RPMI7951 (cell line): ENCODE measurements around a stretch of chr10.

DNA sequence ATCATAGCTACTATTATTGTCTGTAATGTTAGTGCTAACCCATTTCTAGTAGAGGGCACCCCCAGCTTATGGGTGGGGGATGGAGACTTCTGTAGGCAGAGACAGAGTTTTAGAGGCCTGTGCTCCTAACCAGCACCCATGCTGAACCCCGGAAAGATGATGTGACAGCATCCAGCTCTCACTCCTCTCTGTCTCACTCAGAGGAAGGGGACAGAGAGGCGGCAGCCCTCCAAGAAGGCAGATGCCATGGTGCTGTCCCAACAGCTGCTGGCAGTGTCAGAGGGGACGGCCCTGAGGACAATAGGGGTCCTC, 74.4 kb upstream of the PRLHR start:
- RAMPAGE, long total RNA: no peak

GRCh38 chr10:118832054-118832714, 77.4 kb upstream of the CACUL1 start:
- RAMPAGE, long total RNA: no peak

- RAMPAGE, long total RNA: no peak
These were observed 4.7 kb downstream of the NANOS1 start for GRCh38 chr10:119033900-119034854.

DNA sequence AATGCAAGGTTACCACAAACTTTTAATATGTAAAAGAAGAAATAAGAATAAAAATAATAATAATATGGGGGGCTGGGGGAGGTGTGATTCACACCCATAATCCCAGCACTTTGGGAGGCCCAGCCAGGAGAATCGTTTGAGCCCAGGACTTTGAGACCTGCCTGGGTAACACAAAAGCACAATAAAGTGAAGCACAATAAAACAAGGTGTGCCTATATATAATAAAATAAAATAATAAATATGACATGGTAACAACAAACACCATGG, 25.2 kb downstream of the EIF3A start:
- RAMPAGE, long total RNA: no peak

- RAMPAGE, long total RNA: no peak
These were observed 23.9 kb downstream of the EIF3A start for GRCh38 chr10:119056687-119057108.

DNA sequence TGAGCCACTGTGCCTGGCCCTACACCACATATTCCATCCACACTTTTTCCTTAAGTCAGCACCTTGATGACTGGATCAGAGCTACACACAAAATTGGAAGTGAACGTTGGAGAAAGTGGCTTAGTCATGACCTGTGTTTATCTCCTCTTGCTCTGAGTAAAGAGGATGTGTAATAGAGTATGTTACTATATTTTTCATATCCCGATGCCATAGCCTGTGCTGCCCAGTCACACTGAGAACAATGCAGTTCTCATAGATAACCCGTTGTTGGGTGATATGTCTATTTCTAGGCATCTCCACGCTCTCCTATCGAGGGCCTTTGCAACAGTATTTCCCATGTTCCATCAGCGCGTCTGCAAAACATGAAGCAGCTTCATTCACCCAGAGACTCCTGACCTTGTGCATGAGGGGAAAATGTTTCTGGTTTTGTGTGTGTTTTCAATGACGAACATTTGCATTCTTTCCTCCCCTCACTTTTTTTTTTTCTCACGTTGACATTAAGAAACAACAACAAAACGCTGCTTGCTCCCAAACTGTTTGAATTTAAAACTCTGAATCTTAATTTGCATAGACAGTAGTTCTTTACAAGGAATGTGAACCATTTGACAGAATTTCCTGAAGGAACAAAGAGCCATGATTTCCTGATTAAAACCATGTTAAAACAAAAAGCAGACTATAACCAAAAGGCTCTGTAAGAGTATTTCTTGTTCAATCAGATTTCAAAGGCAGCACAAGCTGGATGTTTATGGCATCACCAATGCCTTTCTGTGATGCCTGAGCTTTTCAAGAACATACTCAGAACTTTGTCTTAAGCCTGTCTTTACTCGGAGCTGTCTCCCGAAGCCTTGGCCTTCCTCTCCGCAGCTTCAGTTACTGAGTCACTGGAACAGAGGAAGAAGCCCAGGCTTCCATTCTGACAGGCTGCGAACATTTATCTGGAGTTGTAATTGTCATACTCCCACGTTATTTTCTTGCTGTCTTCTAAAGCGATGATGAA, 43.6 kb downstream of the GRK5 start:
- RAMPAGE, long total RNA: no peak

DNA sequence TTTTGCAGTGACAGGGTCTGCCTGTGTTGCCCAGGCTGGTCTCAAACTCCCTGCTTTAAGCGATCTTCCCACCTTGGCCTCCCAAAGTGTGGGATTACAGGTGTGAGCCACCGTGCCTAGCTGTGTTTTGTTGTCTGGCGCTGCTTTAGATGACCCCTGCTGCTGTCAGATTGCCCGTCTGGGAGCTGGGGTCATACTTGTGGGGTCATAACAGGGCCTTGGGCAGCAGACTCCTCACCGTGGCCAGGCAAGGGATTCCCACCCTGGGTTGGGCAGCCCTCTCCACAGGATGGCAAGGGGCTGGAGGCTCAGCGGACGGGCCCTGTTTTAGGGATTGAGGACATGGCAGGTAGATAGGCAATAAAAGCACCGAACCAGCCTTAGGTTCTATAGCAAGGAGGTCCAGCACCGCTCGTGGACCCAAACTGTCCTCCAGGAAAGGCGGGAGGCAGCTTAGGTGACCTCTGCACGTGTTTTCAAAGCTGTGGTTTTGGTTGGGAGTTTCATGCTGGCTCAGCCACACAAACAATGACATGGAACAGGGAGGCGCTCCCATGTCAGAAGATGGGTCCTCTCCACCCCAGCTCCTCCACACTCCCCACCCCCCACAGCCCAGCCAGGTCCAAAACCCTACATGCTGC, 60.0 kb downstream of the GRK5 start:
- RAMPAGE, long total RNA: no peak

DNA sequence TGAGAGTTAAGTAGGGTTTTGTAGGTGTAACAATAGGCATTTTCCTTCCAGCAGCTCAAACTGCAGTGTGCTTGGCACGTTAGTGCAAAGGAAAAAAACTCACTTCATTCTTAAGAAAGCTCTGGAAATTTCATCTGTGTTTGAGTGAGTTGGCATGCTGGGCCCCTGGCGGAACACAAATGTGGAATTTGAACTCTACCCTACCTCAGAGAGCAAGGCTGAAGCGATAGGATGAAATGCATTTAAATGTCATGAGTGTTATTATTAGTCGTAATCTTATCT, 63.3 kb downstream of the GRK5 start:
- RAMPAGE, long total RNA: no peak

GRCh38 chr10:119281363-119281937, 74.1 kb downstream of the GRK5 start:
- RAMPAGE, long total RNA: no peak

DNA sequence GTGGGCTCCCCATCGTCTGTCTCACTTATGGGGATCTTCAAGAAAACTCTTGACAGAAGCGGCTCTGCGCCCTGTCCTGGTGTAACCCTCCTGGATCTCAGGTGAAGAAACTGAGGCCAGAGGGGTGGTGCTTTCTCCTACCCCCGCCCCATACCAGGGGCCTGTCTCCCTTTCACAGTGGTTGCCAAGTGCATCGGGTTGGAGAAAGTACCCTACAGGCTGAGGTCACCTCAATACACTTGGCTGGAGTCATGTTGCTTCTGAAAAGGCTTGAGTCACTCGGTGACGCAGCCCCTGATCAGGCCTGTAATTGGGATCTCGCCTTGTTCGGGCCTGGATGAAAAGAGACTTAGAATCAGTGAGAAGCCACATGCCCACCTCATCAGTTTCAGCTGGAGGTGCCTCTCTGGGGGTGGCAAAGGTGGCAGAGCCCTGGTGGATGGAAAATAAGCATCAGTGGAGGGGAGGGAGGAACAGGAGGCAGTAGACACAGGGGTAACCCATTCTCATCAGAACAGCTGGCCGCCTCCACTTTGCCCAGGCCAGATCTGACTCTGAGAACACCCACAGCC, 107.7 kb downstream of the GRK5 start:
- RAMPAGE, long total RNA: no peak

- RAMPAGE, long total RNA: no peak
These were observed 136.4 kb downstream of the GRK5 start for GRCh38 chr10:119343659-119344192.

DNA sequence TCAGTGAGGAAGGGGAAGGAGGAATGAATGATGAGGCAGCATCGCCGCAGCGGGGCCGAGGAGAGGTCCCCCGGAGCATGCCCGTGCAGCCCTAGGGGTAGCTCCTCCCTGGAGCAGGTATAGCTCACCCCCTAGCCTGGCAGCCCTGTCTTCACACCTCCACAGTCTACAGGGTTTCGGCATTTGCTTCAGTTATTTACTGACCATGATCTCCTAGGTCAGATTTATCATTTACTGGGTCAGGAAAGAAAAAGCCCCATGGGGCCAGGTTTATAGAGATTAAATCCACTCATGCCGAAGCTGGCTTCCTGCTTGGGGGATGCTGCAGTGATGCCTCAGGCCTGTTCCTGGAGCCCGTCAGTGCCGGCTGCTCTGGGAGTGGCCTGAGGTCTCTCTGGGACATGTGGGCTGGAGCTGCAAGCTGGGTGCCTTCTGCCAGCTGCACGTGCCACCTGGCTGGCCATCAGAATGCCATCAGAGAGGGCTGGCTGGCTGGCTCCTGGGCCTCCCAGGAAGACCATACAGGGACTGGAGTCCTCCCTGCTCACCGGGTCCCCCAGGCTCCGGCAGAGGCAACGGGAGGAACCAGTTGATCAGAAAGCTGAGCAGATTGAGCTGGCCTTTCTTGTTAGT, 138.9 kb downstream of the GRK5 start:
- RAMPAGE, long total RNA: no peak

- RAMPAGE, long total RNA: no peak
These were observed 36.5 kb downstream of the RGS10 start for GRCh38 chr10:119505956-119506539.

GRCh38 chr10:119515415-119515836, 27.1 kb downstream of the RGS10 start:
- RAMPAGE, long total RNA: no peak

GRCh38 chr10:119544035-119544347, 1.5 kb upstream of the RGS10 start:
- RAMPAGE, long total RNA: no peak

DNA sequence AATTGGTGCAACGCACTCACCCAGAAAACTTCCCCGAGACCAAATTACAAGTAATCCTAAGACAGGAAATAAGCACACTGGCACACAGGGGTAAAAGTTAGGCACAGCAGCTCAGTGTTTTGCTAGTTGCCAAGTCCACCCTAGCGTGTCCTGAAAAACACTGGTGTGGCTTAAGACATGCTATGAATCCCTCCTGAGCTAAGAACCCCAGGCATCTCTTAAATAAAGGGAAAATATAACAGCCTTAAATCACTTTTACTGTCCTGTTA, 1.8 kb upstream of the RGS10 start:
- RAMPAGE, long total RNA: no peak

- RAMPAGE, long total RNA: no peak
These were observed 1.3 kb downstream of the TIAL1 start for GRCh38 chr10:119595438-119595797.

DNA sequence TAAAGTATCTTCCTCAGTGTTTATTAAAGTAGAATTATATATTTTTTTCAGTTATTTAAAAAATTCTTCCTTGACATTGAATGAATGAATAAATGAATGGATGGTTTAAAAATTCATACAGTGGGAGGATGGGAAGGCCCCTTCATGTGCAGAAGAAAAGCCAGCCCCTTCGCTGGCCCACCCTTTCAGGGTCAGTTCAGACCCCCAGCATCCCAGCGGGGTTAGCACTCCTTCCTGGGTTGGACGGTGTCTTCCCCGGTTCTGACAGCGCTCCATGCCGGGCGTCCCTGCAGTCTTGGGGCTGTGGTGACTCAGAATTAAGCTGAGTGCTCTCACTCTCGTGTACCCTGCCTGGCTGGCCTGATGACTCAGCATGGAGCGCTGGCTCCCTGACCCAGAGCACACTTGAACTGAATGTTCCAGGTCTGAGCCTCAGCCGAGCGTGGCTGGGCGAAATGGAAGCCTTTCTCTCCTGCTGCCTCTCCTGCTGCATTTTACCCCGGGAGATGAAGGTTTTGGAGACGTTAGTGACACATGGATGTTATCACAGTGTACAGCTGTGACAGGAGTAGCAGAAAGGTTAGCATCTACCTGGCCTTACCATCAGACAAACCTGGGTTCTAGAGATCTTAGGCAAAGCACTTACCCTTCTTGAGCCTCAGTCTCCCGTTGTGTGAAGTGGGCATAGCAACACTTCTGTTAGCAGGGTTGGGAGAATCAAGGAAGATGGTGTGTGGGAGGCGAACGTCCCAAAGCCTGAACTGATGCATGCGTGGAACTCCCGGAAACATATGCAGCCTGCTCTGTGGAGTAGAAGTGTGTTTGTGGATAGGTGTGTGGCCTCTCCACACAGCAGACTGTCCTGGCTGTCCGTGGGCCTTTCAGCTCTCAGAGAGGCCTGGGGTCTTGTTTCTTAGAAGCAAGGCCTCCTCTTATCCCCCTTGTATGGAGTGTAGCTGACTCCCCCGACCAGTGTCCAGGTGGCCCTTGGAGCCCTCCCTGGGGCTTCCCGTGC, 7.2 kb downstream of the BAG3 start:
- RAMPAGE, long total RNA: no peak

- RAMPAGE, long total RNA: no peak
These were observed 60.2 kb downstream of the INPP5F start for GRCh38 chr10:119785986-119786613.

- RAMPAGE, long total RNA: no peak
These were observed 45.9 kb downstream of the MCMBP start for GRCh38 chr10:119826368-119827443.